K562 (cell line): ENCODE data around the gene ZNF335.

DNA sequence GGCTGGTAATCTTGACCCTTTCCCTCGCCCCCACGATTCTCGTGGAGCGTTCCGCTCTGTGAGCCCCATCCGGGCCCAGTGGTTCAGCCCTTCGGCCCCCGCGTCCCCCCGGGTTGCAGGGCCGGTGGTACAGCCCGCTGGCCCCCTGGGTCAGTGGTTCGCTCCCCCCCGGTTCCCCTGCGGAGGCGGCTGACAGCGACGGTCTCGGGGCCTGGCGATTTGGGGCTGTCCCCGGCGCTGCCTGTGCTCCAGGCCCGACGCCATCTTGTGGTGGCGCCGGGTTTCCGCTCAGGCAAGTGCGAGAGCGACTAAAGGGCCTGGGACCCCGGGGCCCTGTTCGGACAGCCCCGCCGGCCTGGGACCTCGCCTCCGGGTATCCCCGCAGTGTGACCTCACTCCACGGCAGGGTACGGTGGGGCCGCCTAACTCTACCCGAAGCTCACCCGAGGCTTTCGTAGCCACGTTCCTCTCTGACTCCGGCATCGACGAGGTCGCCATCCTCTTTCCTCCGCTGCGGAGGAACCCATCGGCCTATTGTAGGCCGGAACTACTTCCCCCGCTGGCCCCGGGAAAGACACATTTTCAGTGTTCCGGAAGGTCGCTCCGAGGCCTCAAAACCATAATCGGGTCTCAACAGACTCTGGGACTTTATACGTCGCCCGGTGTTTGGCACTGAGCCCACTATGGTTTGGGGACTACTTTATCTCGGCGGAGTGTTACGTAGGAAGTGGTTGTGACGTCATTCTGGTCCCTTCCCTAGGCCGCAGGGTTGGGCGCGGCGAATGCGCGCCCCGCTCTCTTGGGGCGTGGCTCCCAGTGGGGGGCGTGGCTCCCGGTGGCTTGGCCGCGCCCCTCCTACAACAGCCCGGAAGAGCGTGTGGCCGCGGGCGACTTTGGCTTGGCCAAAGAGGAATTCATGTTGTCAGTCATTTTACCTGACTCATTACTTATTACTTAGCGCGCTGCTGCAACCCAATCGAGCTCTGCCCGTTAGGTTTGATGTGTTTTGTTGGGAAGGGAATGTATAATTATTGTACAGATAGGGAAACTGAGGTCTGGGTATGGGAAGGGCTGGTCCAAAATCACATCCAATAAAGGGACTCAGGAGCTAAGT is at the start of gene ZNF335:
Gene ZNF335, minus strand, starts transcription at position 525 of the 1,114 bp plus-strand sequence.
- RAMPAGE, long total RNA: no peak
- RRBS: 2% methylated on average over 43 of the region's 85 CpGs
PRO-cap:
- standard: bidirectional peak, plus-strand start at position 364 of the sequence, minus-strand start at position 60 of the sequence; bidirectional peak, plus-strand start at position 890 of the sequence, minus-strand start at position 505 of the sequence
- CoPRO, capped RNA only, 2 experiments: peak in 2 of 2 experiments; most common plus-strand start position 311 of the sequence (in 2); most common minus-strand start position 58 of the sequence (in 2)
- CoPRO, capped and uncapped RNA, 2 experiments: peak in 2 of 2 experiments; most common plus-strand start position 311 of the sequence (in 2); most common minus-strand start position 525 of the sequence (in 2)
- CoPRO, uncapped RNA only, 2 experiments: peak in 2 of 2 experiments; most common plus-strand start position 890 of the sequence (in 2); most common minus-strand start position 31 of the sequence (in 1)
CAGE:
- cytosol, long polyA plus RNA: start-site peak on the minus strand centred at position 514 of the sequence, 29 bp wide, 54 and 33 reads in 2 replicates
- long polyA plus RNA: start-site peak on the plus strand centred at position 882 of the sequence, 29 bp wide, 7 and 6 reads in 2 replicates
- nucleolus, long total RNA: no peak
- nucleus, long polyA plus RNA: start-site peak on the plus strand centred at position 313 of the sequence, 143 bp wide, 5 and 13 reads in 2 replicates

- RAMPAGE, long total RNA: no peak
- RRBS: no CpG with 5 or more reads among the region's 3 CpGs
PRO-cap:
- standard: no peak
- CoPRO, capped RNA only, 2 experiments: no peak in any of the 2 experiments
- CoPRO, capped and uncapped RNA, 2 experiments: no peak in any of the 2 experiments
- CoPRO, uncapped RNA only, 2 experiments: no peak in any of the 2 experiments
CAGE:
- cytosol, long polyA plus RNA: no peak
- long polyA plus RNA: no peak
- nucleolus, long total RNA: no peak
- nucleus, long polyA plus RNA: no peak
Observed at GRCh38 chr20:45998255-45998680, 10.4 kb upstream of the MMP9 start.

DNA sequence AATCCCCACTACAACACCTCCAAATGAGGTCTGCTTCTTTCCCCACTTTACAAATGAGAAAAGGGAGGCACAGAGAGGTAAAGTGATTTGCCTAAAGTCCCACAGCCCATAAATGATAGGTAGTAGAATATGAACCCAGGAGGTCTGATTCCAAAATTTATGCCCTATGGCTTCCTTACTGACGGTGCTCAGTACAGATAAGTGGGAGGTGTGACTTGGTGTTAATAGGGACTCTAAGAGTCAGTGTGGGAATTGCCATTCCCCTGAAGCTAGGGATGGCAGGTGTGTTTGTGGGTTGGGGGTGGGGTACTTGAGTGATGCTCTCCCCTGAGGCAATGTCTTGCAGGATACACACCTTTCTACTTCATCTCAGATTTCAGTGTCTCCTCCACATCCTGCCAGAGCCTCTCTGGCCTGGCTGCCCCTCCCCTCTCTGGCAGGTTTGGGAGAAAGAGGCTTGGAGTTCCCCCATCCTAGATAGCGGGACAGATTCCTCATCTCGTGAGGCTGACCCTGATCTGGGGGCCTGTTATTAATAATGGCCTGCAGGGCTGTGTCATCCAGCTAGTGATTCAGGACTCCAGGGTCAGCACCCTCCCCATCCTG is 4.0 kb upstream of the MMP9 start:
- RAMPAGE, long total RNA: no peak
- RRBS: no CpG with 5 or more reads among the region's 3 CpGs
PRO-cap:
- standard: no peak
- CoPRO, capped RNA only, 2 experiments: no peak in any of the 2 experiments
- CoPRO, capped and uncapped RNA, 2 experiments: no peak in any of the 2 experiments
- CoPRO, uncapped RNA only, 2 experiments: no peak in any of the 2 experiments
CAGE:
- cytosol, long polyA plus RNA: no peak
- long polyA plus RNA: no peak
- nucleolus, long total RNA: no peak
- nucleus, long polyA plus RNA: no peak

DNA sequence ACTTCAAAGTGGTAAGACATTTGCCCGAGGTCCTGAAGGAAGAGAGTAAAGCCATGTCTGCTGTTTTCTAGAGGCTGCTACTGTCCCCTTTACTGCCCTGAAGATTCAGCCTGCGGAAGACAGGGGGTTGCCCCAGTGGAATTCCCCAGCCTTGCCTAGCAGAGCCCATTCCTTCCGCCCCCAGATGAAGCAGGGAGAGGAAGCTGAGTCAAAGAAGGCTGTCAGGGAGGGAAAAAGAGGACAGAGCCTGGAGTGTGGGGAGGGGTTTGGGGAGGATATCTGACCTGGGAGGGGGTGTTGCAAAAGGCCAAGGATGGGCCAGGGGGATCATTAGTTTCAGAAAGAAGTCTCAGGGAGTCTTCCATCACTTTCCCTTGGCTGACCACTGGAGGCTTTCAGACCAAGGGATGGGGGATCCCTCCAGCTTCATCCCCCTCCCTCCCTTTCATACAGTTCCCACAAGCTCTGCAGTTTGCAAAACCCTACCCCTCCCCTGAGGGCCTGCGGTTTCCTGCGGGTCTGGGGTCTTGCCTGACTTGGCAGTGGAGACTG is 465 bp upstream of the MMP9 start:
- RAMPAGE, long total RNA: no peak
- RRBS: no CpG with 5 or more reads among the region's 5 CpGs
PRO-cap:
- standard: no peak
- CoPRO, capped RNA only, 2 experiments: no peak in any of the 2 experiments
- CoPRO, capped and uncapped RNA, 2 experiments: no peak in any of the 2 experiments
- CoPRO, uncapped RNA only, 2 experiments: no peak in any of the 2 experiments
CAGE:
- cytosol, long polyA plus RNA: no peak
- long polyA plus RNA: no peak
- nucleolus, long total RNA: no peak
- nucleus, long polyA plus RNA: no peak

- RAMPAGE, long total RNA: no peak
- RRBS: no CpG with 5 or more reads among the region's 12 CpGs
PRO-cap:
- standard: no peak
- CoPRO, capped RNA only, 2 experiments: no peak in any of the 2 experiments
- CoPRO, capped and uncapped RNA, 2 experiments: no peak in any of the 2 experiments
- CoPRO, uncapped RNA only, 2 experiments: no peak in any of the 2 experiments
CAGE:
- cytosol, long polyA plus RNA: no peak
- long polyA plus RNA: no peak
- nucleolus, long total RNA: no peak
- nucleus, long polyA plus RNA: no peak
Observed at GRCh38 chr20:46063343-46063928, 26.3 kb downstream of the NCOA5 start.

GRCh38 chr20:46108225-46108905 is 9.7 kb upstream of the CD40 start:
- RAMPAGE, long total RNA: no peak
- RRBS: no CpG with 5 or more reads among the region's 5 CpGs
PRO-cap:
- standard: no peak
- CoPRO, capped RNA only, 2 experiments: no peak in any of the 2 experiments
- CoPRO, capped and uncapped RNA, 2 experiments: no peak in any of the 2 experiments
- CoPRO, uncapped RNA only, 2 experiments: no peak in any of the 2 experiments
CAGE:
- cytosol, long polyA plus RNA: no peak
- long polyA plus RNA: no peak
- nucleolus, long total RNA: no peak
- nucleus, long polyA plus RNA: no peak

GRCh38 chr20:46174490-46175049 is 56.5 kb downstream of the CD40 start:
- RAMPAGE, long total RNA: no peak
- RRBS: 16% methylated on average over 14 of the region's 72 CpGs
PRO-cap:
- standard: no peak
- CoPRO, capped RNA only, 2 experiments: no peak in any of the 2 experiments
- CoPRO, capped and uncapped RNA, 2 experiments: no peak in any of the 2 experiments
- CoPRO, uncapped RNA only, 2 experiments: no peak in any of the 2 experiments
CAGE:
- cytosol, long polyA plus RNA: no peak
- long polyA plus RNA: no peak
- nucleolus, long total RNA: no peak
- nucleus, long polyA plus RNA: no peak

DNA sequence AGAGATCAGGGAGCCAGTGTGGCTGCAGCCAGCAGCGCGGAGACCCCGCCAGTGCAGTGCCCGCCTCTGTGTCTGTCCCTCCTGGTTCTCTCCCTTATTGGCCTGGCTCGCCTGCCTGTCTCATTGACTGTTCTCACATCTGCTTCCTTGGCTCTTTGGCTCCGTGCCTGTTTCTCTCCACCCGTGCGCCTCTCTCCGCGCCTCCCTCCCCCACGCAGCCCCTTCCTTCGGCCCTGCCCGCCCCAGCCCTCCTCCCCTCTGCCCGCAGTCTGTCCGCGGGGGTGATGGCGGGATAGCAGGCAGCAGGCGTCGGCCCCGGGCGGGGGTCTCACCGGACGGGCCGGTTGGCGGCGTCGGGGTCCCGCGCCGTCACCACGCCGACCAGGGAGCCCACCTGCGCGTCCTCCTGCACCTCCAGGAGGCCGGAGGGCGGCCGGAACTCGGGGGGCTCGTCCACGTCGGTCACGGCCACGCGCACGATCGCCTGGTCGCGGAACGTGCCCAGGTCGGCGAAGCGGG is 91.9 kb downstream of the CD40 start:
- RAMPAGE, long total RNA: no peak
- RRBS: 35% methylated on average over 11 of the region's 52 CpGs
PRO-cap:
- standard: no peak
- CoPRO, capped RNA only, 2 experiments: no peak in any of the 2 experiments
- CoPRO, capped and uncapped RNA, 2 experiments: no peak in any of the 2 experiments
- CoPRO, uncapped RNA only, 2 experiments: no peak in any of the 2 experiments
CAGE:
- cytosol, long polyA plus RNA: no peak
- long polyA plus RNA: no peak
- nucleolus, long total RNA: no peak
- nucleus, long polyA plus RNA: no peak

GRCh38 chr20:46215653-46216508 is 92.4 kb downstream of the CDH22 start:
- RAMPAGE, long total RNA: no peak
- RRBS: no CpG with 5 or more reads among the region's 18 CpGs
PRO-cap:
- standard: no peak
- CoPRO, capped RNA only, 2 experiments: no peak in any of the 2 experiments
- CoPRO, capped and uncapped RNA, 2 experiments: no peak in any of the 2 experiments
- CoPRO, uncapped RNA only, 2 experiments: no peak in any of the 2 experiments
CAGE:
- cytosol, long polyA plus RNA: no peak
- long polyA plus RNA: no peak
- nucleolus, long total RNA: no peak
- nucleus, long polyA plus RNA: no peak

GRCh38 chr20:46355529-46356428 is 8.4 kb downstream of the SLC35C2 start:
- RAMPAGE, long total RNA: no peak
- RRBS: 99% methylated on average over 1 of the region's 14 CpGs
PRO-cap:
- standard: no peak
- CoPRO, capped RNA only, 2 experiments: no peak in any of the 2 experiments
- CoPRO, capped and uncapped RNA, 2 experiments: no peak in any of the 2 experiments
- CoPRO, uncapped RNA only, 2 experiments: peak in 1 of 2 experiments; most common minus-strand start chr20:46356218 (in 1)
CAGE:
- cytosol, long polyA plus RNA: no peak
- long polyA plus RNA: no peak
- nucleolus, long total RNA: no peak
- nucleus, long polyA plus RNA: no peak

DNA sequence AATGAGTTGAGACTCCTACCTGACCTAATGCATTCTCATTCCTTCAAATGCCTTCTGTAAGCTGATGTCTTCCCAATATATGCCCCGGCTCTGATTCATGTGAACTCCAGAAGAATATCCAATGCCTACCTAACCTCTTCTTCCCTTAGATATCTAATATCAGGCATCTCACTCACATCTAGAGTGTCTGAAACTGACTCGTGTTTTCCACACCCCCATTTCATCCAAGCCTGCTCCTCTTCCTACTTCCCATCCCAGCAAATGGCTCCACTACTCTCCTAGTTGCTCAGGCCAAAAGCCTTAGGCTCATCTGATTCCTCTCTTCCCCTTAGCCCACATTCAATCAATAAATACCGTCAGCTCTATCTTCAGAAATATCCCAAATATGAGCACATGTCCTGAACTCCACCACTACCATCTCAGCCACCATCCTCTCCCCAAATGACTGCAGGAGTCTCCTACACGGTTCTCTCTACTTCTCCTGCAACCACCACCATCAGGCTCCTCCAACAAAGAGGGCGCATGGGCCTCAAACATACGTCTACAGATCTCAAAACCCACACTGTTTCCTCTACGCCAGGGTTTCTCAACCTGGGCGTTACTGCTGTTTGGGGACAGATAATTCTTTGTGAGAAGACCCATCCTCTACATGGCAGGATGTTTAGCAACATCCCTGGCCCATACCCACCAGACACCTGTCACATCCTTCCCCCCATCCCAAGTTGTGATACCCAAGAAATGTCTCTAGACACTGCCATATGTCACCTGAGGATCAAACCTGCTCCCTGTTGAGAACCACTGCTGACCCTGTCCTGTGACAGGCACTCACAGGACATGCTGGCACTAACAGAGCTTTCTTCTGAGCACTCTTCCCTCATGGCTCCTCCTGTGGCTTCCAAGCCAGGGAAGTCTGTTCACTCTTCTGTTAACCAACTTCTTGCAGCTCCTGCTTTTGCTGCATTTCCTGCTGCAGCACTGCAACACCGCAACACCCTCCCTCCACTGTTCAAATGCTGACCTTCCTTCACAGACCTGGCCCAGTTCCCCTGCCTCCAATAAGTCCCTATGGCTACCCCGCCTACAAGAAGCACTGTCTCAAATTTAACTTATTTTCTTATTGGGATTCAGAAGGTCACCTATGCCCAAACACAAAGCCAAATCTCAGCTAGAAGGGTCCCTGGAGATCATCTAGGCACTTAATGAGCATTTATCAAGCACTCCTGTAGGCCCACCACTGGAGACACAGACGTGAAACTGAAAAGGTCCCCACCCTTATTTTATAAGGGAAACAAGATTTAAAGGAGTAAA is 2.8 kb downstream of the SLC35C2 start:
- RAMPAGE, long total RNA: no peak
- RRBS: no CpG with 5 or more reads among the region's 11 CpGs
PRO-cap:
- standard: no peak
- CoPRO, capped RNA only, 2 experiments: no peak in any of the 2 experiments
- CoPRO, capped and uncapped RNA, 2 experiments: no peak in any of the 2 experiments
- CoPRO, uncapped RNA only, 2 experiments: no peak in any of the 2 experiments
CAGE:
- cytosol, long polyA plus RNA: no peak
- long polyA plus RNA: no peak
- nucleolus, long total RNA: no peak
- nucleus, long polyA plus RNA: no peak

DNA sequence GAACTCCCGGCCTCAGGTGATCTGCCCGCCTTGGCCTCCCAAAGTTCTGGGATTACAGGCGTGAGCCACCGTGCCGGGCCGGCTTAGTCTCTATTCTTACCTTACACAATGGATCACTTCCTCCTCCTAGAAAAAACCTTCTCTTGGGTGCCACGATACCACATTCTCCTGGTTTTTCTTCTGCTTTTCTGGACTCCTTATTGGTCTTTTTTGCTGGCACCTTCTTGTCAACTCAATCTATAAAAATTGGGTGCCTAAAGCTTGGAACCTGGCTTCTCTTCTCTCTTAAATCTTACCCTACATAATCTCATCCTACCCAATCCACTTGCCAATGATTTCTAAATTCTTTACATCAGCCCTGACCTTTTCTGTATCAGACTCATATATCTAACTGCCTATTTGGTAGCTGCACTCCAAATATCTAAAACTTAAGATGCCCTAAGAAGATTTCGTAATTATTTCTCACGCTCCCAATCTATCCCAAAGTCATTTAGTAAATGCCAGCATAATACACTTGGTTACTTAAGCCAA is 1.2 kb downstream of the SLC35C2 start:
- RAMPAGE, long total RNA: no peak
- RRBS: no CpG with 5 or more reads among the region's 9 CpGs
PRO-cap:
- standard: no peak
- CoPRO, capped RNA only, 2 experiments: no peak in any of the 2 experiments
- CoPRO, capped and uncapped RNA, 2 experiments: no peak in any of the 2 experiments
- CoPRO, uncapped RNA only, 2 experiments: no peak in any of the 2 experiments
CAGE:
- cytosol, long polyA plus RNA: no peak
- long polyA plus RNA: no peak
- nucleolus, long total RNA: no peak
- nucleus, long polyA plus RNA: no peak

- RAMPAGE, long total RNA: no peak
- RRBS: no CpG with 5 or more reads among the region's 10 CpGs
PRO-cap:
- standard: no peak
- CoPRO, capped RNA only, 2 experiments: no peak in any of the 2 experiments
- CoPRO, capped and uncapped RNA, 2 experiments: no peak in any of the 2 experiments
- CoPRO, uncapped RNA only, 2 experiments: no peak in any of the 2 experiments
CAGE:
- cytosol, long polyA plus RNA: no peak
- long polyA plus RNA: no peak
- nucleolus, long total RNA: no peak
- nucleus, long polyA plus RNA: no peak
Observed at GRCh38 chr20:46568564-46569149, 18.2 kb upstream of the OCSTAMP start.

DNA sequence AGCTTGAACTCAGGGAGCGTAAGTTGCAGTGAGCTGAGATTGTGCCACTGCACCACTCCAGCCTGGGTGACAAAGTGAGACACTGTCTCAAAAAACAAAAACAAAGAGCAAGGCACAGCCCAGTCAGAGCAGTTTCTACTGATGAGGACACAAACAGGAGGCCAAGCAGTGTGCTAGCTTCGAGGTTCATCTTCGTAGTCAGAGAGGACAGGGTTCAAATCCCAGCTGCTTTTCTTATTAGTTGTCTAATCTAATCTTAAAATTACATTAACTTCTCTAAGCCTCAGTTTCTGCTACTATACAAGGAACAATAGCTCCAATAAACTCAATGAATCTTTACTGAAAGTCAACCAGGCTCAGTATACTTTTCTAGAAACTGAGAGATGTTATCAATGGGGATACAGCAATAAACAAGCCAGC is 1.5 kb downstream of the TP53RK start:
- RAMPAGE, long total RNA: no peak
- RRBS: no CpG with 5 or more reads among the region's 3 CpGs
PRO-cap:
- standard: no peak
- CoPRO, capped RNA only, 2 experiments: no peak in any of the 2 experiments
- CoPRO, capped and uncapped RNA, 2 experiments: no peak in any of the 2 experiments
- CoPRO, uncapped RNA only, 2 experiments: no peak in any of the 2 experiments
CAGE:
- cytosol, long polyA plus RNA: no peak
- long polyA plus RNA: no peak
- nucleolus, long total RNA: no peak
- nucleus, long polyA plus RNA: no peak

DNA sequence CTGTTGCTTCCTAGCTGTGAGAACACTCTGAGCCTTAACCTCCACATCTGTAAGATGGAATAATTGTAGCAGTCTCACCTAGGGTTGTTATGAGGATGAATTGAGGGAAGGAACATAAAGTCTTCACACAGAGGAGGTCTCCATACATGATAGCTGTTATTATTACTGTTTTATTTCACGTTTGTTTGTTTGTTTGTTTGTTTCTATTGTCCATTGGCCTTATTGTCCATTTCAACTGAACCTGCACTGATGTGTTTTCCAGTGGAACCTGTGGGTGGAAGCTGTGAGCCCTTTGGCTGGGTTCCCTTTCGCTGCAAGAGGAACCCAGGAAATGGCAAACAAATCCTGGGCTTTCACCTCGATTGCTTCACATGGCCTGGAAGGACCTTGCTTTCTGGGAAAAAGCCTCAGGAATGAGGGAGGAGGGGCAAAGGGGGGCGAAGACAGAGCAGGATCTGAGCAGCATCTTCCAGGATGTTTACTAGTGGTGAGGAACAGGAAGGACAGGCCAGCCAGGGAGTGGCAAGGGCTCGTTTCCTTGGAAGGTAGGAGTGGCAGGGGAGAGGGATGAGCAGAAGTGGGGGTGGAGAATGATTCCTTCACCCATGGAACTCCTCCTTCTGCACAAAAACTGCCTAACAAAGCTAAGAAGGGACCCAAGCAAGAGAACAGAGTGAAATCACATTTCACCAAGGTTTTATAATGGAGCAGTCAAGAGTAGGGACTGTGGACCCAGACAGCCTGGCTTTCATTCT is 5.8 kb downstream of the SLC2A10 start:
- RAMPAGE, long total RNA: no peak
- RRBS: no CpG with 5 or more reads among the region's 5 CpGs
PRO-cap:
- standard: no peak
- CoPRO, capped RNA only, 2 experiments: no peak in any of the 2 experiments
- CoPRO, capped and uncapped RNA, 2 experiments: no peak in any of the 2 experiments
- CoPRO, uncapped RNA only, 2 experiments: no peak in any of the 2 experiments
CAGE:
- cytosol, long polyA plus RNA: no peak
- long polyA plus RNA: no peak
- nucleolus, long total RNA: no peak
- nucleus, long polyA plus RNA: no peak

DNA sequence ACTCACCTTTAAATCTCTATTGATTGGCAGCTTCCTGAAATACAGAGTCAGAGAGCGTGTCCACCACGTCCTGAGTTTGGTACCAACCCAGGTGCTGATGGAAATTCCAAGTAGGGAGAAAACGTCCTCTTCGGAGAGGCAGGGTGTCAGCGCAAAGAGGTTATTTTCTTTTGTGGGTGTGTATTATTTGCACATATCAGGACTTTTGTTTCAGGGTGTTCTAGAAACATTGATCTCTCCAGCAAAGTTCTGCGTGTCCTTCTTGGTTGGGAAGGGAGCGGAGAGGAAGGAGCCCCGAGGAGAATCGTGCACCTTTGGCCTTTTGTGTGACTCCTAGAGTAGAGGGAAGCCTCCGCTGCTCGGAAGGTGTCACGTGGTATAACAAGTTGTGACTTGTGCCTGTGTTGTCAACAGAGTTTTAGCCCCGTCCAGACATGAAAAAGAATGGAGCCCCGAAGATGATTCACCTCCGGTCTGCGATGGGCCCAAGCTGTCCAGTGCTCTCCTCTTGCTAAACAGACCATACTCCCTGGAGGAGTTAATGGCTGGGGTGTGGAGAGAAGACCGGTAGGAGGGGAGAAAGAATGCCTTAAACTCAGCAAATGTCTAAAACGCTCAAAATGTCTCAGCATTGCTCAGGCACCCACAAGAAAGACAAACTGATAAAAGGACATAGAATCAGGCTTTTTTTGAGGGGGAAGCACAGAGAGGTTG is 6.9 kb downstream of the EYA2 start:
- RAMPAGE, long total RNA: no peak
- RRBS: 4% methylated on average over 2 of the region's 18 CpGs
PRO-cap:
- standard: no peak
- CoPRO, capped RNA only, 2 experiments: no peak in any of the 2 experiments
- CoPRO, capped and uncapped RNA, 2 experiments: no peak in any of the 2 experiments
- CoPRO, uncapped RNA only, 2 experiments: no peak in any of the 2 experiments
CAGE:
- cytosol, long polyA plus RNA: no peak
- long polyA plus RNA: no peak
- nucleolus, long total RNA: no peak
- nucleus, long polyA plus RNA: no peak

- RAMPAGE, long total RNA: no peak
- RRBS: no CpG with 5 or more reads among the region's 11 CpGs
PRO-cap:
- standard: no peak
- CoPRO, capped RNA only, 2 experiments: no peak in any of the 2 experiments
- CoPRO, capped and uncapped RNA, 2 experiments: no peak in any of the 2 experiments
- CoPRO, uncapped RNA only, 2 experiments: no peak in any of the 2 experiments
CAGE:
- cytosol, long polyA plus RNA: no peak
- long polyA plus RNA: no peak
- nucleolus, long total RNA: no peak
- nucleus, long polyA plus RNA: no peak
Observed at GRCh38 chr20:46991878-46992297, 97.2 kb downstream of the EYA2 start.

DNA sequence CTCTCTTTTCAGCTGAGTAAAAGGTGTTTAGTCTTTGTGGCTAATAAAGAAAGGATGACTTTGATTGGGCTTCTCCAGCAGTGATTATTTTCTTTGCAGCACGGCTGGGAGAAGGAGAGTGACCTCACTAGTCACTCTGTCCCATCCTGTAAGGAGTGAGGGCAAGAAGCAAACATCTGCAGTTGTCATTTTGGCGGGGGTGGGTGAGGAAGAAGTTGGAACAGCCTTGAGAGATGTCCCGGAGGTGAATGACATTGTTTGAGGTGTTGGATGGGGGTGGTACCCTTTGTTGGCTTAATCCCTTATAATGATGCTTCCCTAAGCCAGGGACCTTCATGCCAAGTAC is 223.6 kb downstream of the EYA2 start:
- RAMPAGE, long total RNA: no peak
- RRBS: no CpG with 5 or more reads among the region's 3 CpGs
PRO-cap:
- standard: no peak
- CoPRO, capped RNA only, 2 experiments: no peak in any of the 2 experiments
- CoPRO, capped and uncapped RNA, 2 experiments: no peak in any of the 2 experiments
- CoPRO, uncapped RNA only, 2 experiments: no peak in any of the 2 experiments
CAGE:
- cytosol, long polyA plus RNA: no peak
- long polyA plus RNA: no peak
- nucleolus, long total RNA: no peak
- nucleus, long polyA plus RNA: no peak